Measurements from ENCODE around the gene CCDC110.

DNA sequence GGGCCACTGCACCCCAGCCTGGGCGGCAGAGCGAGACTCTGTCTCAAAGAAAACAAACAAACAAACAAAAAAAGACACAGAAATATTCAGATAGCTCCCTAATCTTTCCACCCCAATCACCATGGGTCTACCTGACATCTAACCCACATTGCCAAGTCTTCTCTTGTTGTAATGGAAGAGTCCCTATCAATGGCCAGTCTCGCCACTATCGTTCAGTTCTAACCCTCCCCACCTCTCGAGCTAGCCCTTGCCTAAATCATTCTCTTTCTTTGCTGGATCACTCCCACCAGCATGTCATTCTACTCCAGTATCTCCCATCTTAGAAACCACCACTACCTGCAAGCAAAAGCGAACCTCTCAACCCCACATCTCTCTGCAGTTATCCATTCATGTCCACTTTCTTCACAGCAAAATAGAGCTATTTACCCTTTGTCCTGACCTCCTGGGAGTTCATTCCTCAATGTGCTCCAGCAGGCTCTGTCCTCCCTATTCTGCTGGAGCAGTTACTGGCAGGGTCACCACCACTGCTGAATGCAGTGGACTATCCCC, 16.2 kb upstream of the CENPU start:
- PRO-cap, result no peak

DNA sequence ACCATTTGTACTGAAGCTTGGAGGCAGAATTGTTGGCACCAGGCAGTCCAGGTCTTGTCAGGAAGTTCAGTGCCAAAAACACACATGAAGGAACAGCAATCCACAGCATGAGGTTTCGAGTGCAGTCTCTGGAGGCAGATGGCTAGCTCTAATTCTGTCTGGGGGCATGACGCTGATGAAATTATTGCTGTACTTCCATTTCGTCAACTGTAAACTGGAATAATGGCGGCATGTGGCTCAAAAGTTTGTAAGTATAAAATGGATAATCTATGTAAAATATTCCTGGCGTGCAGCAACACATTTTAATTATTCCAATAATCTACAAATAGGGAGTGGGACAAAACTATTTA, 18.7 kb upstream of the CENPU start:
- PRO-cap, result no peak

DNA sequence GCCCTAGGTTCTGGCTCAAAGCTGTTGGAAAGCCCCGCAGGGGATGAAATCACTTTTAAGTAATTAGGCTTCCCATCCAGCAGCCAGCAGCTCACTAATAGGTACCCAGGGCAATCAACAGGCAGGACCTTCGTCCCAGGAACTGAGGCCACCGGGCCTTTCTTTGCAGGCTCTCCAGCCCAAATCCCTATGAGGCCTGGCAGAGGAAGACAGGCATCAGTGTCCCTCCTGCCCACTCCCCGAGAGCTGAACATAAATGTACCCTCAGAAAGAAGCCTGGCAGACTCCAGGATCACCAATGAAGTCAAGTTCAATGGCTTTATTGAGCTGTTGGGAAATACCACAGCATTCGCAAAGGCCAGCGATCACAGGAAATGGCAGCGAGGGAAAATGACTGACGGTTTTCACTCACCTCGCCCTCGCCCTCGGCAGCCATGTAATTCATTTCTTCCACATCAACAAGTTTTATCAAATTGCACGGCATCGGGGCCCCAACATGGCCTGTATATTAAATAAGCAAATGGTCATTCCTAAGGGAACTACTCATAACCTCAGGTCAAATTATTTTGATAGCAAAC, 28.9 kb upstream of the CENPU start:
- PRO-cap, result no peak

- PRO-cap, result no peak
Observed at GRCh38 chr4:184779327-184779793, 45.5 kb upstream of the CENPU start.

GRCh38 chr4:184788427-184788839, 37.3 kb downstream of the ACSL1 start:
- PRO-cap, result no peak

DNA sequence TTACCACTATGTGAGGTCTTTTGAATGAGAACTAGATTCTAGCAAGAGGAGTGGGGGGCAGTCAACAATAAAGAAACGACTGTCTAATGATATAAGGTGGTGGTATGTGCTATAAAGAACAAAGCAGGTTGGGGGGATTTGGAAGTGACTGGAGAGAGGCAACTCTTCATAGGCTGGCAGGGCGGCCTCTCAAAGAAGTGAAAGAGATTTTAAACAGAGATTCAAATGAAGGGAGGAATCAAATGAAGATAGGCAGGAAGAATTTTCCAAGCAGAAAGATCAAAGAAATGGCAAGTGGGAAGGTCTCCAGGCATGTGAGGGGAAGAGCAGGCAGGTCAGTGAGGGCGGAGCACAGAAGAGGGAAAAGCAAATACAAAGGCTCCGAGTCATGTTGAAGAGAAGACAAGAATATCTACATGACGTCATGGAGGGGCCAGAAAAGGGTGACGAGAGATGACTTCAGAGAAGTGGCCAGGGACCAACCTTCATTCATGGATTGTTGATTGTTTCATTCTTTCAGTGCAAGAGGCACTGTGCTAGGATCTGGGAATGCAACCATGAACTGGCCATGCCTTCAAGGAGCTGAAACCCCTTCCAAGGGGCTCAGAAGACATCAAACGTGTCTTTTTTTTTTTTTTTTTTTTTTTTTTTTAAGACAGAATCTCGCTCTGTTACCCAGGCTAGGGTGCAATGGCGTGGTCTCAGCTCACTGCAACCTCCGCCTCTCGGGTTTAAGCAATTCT, 13.0 kb upstream of the ACSL1 start:
- PRO-cap, result no peak

DNA sequence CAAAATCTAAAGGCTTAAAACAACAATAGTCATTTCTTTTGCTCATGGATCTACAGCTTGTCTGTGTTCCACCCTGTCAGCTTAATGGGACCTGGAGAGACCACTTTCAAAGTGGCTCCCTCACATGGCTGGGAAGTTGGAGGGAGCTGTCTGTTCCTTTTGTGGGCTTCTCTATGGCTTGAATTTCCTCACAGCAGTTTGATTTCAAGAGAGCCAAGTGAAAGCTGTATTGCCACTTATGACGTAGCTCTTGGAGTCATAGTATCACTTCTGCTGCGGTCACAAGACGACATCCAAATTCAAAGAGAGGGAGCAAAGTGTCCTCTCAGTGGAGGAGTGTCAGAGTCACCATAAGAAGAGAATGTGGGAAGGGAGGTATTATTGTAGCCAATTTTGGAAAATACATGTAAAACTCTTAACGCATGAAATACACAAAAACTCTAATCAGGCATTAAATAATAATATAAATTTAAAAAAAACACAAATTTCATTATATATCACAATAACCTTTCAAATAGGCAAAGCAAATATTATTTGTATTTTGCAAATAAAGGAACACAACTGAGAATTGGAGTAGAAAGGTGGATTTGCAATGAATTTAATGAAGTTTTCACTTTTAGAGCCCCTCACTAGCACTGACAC, 22.9 kb upstream of the ACSL1 start:
- PRO-cap, result no peak

DNA sequence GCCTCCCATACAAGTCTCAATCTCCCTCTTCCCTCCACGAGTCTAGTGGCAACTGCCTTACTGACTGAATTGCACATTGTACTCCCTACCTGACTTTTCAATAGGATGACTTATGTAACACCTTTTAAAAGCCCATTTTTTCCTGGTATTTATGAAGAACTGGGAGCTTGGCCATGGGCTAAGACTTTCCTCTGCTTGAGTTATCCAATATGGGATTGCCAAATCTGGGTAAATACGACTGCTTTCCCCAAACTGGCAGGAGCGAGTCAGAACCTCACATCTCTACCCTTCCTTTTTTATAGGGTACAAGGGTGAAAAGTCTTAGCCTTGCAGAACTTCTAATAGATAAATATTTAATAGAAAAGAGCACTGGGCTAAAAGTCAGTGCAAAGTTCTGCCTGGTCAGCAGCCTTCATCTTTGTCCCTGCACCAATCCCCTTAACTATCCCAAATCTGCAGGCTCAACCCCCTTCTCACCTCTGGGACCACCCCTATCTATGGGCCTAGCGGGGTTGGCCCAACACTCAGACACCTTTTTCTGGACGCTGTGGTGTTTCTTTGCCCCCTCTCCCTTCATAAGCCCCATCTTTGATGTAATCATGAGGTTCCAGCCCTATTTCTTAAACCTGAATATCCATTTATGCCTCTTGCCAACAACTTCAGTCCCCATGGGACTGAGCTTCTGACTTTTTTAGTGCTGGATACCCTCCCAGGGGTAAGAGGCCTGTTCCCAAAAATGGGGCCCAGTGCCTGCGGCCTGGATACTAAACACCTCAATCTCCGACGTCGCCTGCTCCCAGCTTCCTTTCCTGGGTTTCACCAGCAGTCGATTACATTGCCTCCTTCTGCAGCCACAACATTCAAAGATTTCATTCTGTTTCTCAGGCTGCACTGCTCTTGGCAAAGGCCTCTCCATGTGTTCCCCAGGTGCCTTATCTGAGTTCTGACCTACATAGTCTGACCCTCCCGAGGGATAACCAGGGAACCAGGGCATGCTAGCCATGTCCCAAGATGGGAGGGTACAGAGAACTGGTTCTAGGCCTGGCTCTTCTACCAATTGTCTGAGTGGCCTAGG, 61.8 kb upstream of the ACSL1 start:
- PRO-cap, result no peak

GRCh38 chr4:184894238-184894737, 68.5 kb upstream of the ACSL1 start:
- PRO-cap, result no peak

DNA sequence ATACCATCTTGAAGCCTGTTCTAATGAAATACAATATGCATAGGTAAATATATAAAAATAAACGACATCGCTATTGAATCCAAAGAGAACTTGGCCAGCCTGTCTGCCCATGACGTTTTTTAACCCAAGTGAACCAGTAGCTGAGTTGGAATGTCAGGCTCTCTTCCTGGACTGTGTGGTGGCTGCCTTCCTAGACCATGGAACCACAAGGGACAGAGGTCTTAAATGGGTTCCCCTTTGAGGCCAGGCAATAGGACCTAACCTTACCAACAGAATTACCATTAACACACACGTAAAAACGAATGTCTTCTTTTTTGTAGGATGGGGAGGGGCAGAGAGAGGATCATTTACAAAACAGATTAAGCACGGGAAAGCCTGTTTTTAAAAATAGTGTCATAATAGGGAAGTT, 69.3 kb upstream of the ACSL1 start:
- PRO-cap, result no peak

DNA sequence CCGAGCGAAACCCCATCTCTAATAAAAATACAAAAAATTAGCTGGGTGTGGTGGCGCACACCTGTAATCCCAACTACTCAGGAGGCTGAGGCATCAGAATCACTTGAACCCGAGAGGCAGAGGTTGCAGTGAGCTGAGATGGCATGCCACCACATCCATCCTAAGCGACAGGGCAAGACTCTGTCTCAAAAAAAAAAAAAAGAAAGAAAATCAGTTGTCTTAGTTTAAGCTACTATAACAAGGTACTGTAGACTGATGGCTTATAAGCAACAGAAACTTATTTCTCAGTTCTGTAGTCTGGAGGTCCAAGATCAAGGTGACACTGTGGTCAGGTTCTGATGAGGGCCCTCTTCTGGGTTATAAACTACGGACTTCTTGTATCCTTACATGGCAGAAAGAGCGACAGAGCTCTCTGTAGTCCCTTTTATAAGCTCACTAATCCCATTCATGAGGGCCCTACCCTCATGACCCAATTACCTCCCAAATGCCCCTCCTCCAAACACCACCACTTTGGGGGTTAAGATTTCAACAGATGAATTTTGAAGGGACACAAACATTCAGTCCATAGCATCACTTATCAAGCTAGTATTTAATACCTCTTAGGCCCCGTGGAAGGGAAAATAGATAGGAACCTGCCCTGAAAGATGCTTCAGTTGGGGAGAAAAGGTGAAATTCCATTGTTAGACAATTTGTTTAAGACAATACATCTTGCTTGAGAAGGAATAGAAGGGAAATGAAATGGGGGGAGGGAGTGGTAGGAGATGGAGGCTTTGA, 4.9 kb downstream of the SLC25A4 start:
- PRO-cap, result no peak

GRCh38 chr4:185396950-185397309, 289 bp downstream of the ANKRD37 start:
- PRO-cap, result no peak

GRCh38 chr4:185471192-185472300, at the start of gene CCDC110:
Gene CCDC110 (minus strand): TSS chr4:185471733.
- PRO-cap, result bidirectional peak, plus-strand start at chr4:185471362, minus-strand start at chr4:185471103; unidirectional peak, plus-strand start at chr4:185471527

- PRO-cap, result no peak
Observed at GRCh38 chr4:185504349-185505326, 30.7 kb downstream of the PDLIM3 start.

DNA sequence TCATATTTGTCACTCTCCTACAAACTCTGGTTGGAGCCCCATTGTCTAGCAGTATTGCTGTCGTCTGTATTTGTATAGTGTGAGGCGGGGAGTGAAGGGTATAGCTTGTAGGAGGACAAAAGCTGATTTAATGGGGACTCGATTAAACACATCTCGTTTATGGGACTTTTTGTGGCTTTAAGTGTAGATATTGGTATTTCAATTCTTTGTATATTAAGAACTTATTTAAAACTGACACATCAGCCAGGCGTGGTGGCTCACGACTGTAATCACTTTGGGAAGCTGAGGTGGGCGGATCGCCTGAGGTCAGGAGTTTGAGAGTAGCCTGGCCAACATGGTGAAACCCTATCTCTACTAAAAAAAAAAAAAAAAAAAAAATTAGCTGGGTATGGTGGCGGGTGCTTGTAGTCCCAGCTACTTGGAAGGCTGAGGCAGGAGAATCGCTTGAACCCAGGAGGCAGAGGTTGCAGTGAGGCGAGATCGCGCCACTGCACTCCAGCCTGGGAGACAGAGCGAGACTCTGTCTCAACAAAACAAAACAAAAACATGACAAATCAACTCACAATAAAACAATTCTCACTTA, 3.6 kb downstream of the PDLIM3 start:
- PRO-cap, result no peak

GRCh38 chr4:185534466-185535316, 616 bp downstream of the PDLIM3 start:
- PRO-cap, result bidirectional peak, plus-strand start at chr4:185534892, minus-strand start at chr4:185534878

DNA sequence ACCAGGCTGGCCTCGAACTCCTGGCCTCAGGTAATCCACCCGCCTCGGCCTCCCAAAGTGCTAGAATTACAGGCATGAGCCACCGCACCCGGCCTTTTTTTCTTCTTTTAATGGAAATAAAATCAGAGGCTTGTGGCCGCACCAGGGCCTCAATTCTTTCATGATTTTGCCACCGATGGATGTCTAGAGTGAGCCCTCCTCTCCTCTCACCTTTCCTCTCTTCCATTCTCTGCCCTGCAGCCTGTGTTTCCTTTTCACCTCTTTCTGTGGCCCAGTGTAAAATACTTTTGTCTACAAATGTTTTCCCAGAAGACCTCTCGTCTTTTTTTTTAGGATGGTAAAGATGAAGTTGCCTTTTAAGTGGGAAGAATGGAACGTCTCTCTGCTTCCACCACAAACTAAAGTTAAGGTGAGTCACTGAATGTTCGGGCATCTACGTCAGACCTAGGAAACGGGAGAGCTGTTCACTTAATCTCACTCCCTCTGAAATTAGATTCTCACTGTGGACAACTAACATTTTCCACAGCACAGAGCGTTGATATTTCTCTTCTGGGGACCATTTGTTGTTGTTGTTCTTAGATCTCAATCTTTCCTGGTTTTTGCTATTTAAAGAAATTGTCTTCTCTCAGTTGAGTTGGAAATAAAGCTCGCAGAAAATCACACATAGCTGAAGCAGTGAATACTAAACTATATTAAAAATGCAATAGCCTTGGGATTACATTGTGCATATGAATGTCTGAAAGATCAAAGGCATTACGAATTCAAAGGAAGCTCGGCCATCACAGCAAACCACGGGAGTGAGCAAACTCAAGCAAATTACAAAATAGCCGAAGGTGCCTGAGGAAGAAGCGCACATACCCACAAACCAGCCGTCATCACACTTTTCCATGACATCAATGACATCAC, 53.8 kb upstream of the PDLIM3 start:
- PRO-cap, result no peak

DNA sequence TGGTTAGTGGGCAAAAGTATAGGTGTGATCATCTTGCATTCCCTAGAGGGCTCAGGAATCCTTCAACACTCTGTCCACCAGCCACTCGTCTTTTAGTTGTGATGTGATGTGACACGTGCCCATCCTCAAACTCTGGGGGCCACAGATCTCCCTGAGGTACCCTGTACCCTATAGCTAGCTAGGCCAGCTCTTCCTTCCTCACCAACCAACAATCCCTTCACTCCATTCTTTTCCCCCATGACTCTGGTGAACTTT, 83.7 kb upstream of the PDLIM3 start:
- PRO-cap, result no peak

- PRO-cap, result no peak
Observed at GRCh38 chr4:185715926-185716951, 95.8 kb downstream of the SORBS2 start.

GRCh38 chr4:185734613-185735403, 77.2 kb downstream of the SORBS2 start:
- PRO-cap, result no peak